ENCODE results near the gene HOOK1.

GRCh38 chr1:59062731-59063113, 234.2 kb upstream of the FGGY start:
- RRBS = no CpG with 5 or more reads among the region's 5 CpGs

GRCh38 chr1:59072142-59072602, 224.7 kb upstream of the FGGY start:
- RRBS = no CpG with 5 or more reads among the region's 3 CpGs

- RRBS = no CpG with 5 or more reads among the region's 2 CpGs
Observed at GRCh38 chr1:59124108-59124548, 172.8 kb upstream of the FGGY start.

GRCh38 chr1:59499092-59499505, 202.2 kb downstream of the FGGY start:
- RRBS = no CpG with 5 or more reads among the region's 3 CpGs

GRCh38 chr1:59499624-59499976, 202.7 kb downstream of the FGGY start:
- RRBS = no CpG with 5 or more reads among the region's 1 CpG

- RRBS = no CpG with 5 or more reads among the region's 14 CpGs
Observed at GRCh38 chr1:59520763-59521623, 224.1 kb downstream of the FGGY start.

- RRBS = no CpG with 5 or more reads among the region's 16 CpGs
Observed at GRCh38 chr1:59673428-59674339, 141.1 kb upstream of the HOOK1 start.

- RRBS = no CpG with 5 or more reads among the region's 1 CpG
Observed at GRCh38 chr1:59733361-59734021, 81.3 kb upstream of the HOOK1 start.

- RRBS = 4% methylated on average over 37 of the region's 86 CpGs
Observed at GRCh38 chr1:59814720-59815766, at the start of gene HOOK1. Gene HOOK1, plus strand, starts transcription at chr1:59814949.

- RRBS = no CpG with 5 or more reads among the region's 3 CpGs
Observed at GRCh38 chr1:59845139-59845536, 30.4 kb downstream of the HOOK1 start.

- RRBS = no CpG with 5 or more reads among the region's 30 CpGs
Observed at GRCh38 chr1:60489867-60490903, 416.6 kb upstream of the C1orf87 start.

- RRBS = no CpG with 5 or more reads among the region's 6 CpGs
Observed at GRCh38 chr1:60911723-60912387, 170.5 kb upstream of the NFIA start.

DNA sequence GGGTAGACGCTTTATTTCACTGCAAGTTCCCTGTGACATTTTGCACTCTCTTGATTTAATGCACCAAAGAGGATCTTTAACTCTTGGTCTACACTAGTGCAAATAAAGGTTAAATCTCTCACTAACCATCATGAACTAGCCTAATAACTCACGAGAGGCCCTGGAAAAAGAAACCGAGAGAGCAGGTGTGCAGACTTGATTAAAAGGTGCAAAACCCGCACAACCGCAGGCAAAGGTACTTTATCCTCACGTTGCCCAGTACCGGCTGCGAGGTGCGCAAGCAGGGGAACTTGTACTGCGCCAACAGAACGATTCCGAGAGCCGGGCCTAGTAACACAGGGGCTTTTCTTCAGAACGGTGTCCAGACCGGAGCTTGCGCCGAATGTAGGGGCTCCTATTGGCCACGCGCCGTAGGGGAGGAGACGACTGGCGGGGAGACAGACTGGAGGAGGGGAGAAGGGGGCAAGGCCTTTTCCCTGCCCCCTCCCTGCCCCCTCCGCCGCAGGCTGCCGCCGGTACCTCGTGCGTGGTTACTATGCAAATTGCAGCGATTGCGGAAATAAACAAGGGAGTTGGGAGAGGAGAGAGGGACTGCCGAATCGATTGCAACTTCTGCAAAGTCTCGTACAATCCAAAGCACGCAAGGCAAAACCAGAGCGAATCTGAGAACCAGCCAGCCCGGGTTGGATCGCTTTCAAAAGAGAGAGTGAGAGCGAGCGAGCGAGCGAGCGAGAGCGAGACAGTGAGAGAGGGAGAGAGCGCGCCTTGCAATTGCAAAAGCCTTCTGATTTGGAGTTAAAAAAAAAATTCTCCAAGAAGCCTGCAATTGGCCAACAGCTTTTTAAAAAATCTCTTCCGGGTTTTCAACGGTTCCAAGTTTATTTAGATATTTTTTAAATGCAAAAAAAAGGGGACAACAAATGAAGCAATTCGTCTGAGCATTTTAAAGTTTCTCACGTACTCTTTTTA, 5.4 kb upstream of the NFIA start:
- RRBS = 8% methylated on average over 7 of the region's 49 CpGs

- RRBS = 2% methylated on average over 39 of the region's 116 CpGs
Observed at GRCh38 chr1:61083029-61084018, 963 bp downstream of the NFIA start.

- RRBS = no CpG with 5 or more reads among the region's 4 CpGs
Observed at GRCh38 chr1:61093484-61094392, 11.4 kb downstream of the NFIA start.

DNA sequence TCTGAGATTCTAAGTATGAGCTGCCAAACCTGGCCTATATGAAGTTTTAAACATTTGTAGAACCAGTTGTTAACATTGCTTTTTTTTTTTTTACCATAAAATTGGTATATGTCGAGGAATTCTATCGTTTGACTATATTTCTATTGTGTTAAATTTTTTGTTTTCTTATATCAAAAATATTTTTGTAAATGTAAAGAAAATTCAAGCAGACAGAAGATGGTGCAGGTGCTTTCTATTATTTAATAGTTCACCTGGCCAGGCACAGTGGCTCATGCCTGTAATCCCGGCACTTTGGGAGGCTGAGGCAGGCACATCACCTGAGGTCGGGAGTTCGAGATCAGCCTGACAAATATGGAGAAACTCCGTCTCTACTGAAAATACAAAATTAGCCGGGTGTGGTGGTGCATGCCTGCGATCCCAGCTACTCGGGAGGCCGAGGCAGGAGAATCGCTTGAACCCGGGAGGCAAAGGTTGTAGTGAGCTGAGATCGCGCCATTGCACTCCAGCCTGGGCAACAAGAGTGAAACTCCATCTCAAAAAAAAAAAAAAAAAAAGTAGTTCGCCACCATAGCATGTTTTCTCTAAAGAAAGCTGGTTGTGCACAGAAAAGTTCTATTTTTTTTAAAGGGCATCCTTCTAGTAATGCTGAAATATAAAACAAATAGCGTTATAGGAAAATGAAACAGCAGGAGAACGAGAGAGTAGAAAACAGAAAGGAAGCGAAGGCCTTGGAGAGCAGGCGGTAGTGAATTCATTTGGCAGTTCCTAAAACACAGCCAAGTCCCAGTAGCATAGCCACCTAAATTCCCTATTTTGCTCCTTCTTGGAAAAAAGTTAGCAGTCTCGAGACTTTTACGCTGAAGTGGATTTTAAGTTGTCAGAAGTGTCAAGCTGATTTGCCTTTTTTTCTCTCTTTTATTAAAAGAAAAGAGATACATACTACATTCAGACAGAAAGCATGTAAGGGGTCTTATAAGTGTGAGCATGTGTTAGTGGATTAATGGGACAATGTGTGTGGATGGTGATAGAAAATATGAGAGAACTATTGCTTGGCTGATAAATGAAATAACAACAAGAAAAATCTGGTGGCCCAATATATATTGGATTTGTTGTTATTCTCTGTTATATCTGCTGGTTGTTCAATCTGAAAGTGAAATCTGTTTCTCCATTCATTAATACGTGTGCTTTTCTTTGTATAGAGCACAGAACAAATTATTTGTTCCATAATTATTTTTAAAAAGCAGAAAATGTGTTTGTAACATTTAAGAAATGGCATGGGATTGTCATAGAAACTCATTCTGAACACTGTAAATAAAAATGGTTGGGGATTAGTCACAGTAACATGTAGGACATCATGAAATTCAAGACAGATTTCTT, 19.0 kb downstream of the NFIA start:
- RRBS = no CpG with 5 or more reads among the region's 22 CpGs

GRCh38 chr1:61121046-61121304, 38.6 kb downstream of the NFIA start:
- RRBS = no CpG with 5 or more reads among the region's 1 CpG

DNA sequence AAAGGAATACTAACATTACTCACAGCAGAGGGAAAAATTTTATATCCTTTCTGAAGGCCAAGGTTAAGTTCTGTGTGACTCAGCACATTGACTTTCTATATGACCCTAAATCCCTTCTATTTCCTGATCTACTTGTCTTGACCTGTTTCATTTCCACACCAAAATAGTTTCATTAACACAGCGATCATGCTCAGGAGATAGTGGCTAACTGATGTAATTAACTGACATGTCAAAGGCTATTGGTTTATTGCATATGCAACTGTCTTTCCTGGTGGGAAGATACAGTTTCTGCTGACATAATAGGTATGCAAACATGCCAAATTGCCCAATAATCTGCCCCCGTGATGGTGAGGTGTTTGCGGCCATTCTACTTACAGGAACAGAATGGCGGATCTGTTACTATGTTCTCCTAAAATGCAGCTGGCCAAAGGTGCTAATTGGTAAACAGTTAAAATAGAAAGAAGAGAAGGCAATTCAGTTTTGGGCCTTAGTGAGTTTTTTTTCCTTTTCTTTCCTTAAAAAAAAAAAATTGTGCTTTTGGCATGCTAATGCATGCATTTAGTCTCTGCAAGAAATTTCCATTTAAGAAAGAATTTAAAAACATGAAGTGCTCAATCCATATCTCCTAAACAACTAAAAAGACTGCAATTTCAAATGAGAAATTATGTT, 59.4 kb downstream of the NFIA start:
- RRBS = no CpG with 5 or more reads among the region's 4 CpGs

DNA sequence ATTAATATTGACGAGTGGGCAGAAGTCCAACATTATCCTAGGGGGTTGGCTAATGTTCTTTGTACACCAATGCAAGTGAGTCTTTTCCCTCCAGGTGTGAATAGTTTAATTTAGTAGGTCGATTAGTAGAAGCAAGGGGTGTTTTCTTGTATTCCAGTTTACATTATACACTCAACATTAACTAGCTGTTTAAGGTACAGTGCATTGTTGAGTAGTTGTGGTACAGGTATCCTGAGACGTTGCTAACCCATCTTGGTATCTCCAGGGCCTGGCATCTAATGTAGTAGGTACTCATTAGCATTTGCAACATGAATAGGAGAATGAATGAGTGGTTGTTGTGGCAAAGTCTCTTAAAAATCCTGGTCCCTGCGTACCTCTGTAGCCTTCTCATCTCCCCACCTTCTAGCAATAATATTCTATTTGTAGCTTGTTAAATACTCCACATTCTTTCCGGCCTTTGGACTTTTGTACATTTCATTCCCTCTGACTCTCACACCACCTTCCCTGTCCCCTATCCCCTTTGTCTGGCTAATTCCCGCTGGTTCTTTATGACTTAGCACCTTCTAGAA, 65.6 kb downstream of the NFIA start:
- RRBS = no CpG with 5 or more reads among the region's 6 CpGs

GRCh38 chr1:61151984-61152484, 69.7 kb downstream of the NFIA start:
- RRBS = no CpG with 5 or more reads among the region's 3 CpGs

Measured in UCH-1 (cell line).